ENCODE measurements around a stretch of chr1.

DNA sequence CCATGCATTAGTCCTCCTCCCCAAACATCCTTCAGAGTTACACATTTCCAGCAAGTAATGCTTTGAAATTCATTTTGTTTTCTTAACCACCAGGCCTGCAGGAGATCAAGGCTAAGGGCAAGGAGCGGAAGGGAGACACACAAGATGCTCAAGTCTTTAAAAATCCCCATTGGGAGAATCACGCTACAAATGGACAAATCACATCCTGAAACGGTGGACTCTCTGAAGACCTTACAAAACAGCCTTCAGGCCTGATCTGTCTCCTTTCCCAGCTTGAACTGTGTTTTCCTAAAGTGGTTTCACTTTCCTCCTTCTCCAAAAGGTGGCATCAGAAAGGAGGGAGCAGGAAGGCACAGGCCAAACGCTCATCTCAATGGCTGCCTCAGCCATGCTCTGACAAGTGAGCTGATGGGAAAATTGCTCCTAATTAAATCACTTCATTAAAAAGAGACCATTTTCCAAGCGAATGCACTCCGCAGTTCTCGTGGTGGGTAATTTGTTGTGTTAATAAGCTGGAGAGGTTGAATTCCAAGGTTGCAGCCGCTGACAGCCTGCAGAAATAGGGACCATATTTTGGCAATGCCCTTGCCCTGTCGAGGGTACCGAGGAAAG is 47.7 kb downstream of the UTP25 start:
- RRBS: no CpG with 5 or more reads among the region's 10 CpGs
CAGE:
- cytosol, long polyA plus RNA: no peak
- long polyA plus RNA: no peak
- nucleus, long polyA plus RNA: no peak

DNA sequence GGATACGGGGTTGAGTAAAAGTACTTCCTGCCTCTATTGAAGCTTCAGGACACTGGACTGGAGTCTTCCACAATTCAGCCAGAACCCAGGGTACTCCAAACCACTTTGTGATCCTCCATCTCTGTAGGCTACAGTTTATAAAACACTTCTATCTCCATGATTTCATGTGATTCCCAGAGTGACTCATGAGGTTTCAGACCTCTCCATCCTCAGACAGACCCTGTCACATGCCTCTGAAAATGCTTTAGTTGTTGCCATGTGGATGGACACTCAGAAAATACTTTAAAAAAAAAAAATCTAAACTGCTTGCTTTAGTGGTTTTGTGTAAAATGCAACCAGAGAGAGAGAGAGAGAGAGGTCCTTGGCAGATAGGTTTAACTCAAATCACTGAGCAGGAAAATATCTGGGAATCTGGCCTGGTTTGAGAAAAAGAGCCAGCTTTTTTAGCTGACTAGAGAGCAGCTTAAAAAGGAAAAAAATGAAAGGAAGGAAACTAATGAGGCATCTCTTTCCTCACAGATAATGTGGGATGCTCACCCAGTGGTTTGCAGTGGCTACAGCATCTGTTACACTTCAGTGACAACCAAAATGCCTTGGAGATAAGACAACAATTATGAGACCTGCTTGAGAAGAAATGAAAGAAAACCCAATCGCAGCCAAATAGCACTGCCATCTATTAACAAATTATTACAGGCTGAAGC is 54.6 kb upstream of the SYT14 start:
- RRBS: no CpG with 5 or more reads among the region's 2 CpGs
CAGE:
- cytosol, long polyA plus RNA: no peak
- long polyA plus RNA: no peak
- nucleus, long polyA plus RNA: no peak

DNA sequence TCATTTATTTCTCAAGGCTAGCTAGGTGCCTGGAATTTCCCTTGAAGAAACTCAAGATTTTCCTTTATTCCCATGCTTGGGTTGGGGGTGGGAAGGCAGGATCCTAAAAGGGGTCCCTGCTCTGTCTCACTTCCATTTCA is 42.2 kb upstream of the SYT14 start:
CAGE:
- cytosol, long polyA plus RNA: no peak
- long polyA plus RNA: no peak
- nucleus, long polyA plus RNA: no peak

GRCh38 chr1:210099831-210100516 is 132.6 kb upstream of the SERTAD4 start:
- RRBS: no CpG with 5 or more reads among the region's 4 CpGs
CAGE:
- cytosol, long polyA plus RNA: no peak
- long polyA plus RNA: no peak
- nucleus, long polyA plus RNA: no peak

GRCh38 chr1:210257934-210258513 is 25.4 kb downstream of the SERTAD4 start:
- RRBS: no CpG with 5 or more reads among the region's 7 CpGs
CAGE:
- cytosol, long polyA plus RNA: no peak
- long polyA plus RNA: no peak
- nucleus, long polyA plus RNA: no peak

- RRBS: no CpG with 5 or more reads among the region's 7 CpGs
CAGE:
- cytosol, long polyA plus RNA: no peak
- long polyA plus RNA: no peak
- nucleus, long polyA plus RNA: no peak
Measured at GRCh38 chr1:210262670-210263112, 30.1 kb downstream of the SERTAD4 start.

DNA sequence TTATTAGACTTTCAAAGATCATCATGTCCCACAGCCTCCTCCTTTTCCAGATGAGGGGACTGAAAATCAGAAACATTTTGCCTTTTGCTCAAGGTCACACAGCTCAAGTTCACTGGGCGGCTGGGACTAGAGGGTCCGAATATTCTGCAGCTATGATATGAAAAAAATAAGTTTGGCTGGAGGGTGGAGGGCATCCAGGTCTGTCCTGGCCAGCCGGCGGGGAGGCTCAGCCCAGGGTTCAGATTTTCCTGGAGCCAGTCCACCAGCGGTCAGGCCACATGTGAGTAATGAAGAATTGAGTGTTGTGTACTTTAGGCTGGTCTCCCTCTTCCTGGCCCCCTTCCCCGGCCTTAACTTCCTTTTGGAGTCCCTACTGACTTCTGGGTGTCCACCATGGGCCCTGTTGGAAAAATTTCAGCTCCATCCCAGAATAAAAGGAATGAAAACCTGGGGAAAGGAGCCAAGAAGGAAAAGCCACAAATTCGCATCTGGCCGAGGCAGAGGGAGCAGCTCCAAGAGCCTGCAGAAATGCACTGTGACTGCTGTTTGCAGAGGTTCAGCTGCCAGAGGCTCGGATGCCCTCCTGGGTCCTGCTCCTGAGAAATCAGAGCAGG is 35.6 kb upstream of the HHAT start:
- RRBS: no CpG with 5 or more reads among the region's 9 CpGs
CAGE:
- cytosol, long polyA plus RNA: no peak
- long polyA plus RNA: no peak
- nucleus, long polyA plus RNA: no peak

DNA sequence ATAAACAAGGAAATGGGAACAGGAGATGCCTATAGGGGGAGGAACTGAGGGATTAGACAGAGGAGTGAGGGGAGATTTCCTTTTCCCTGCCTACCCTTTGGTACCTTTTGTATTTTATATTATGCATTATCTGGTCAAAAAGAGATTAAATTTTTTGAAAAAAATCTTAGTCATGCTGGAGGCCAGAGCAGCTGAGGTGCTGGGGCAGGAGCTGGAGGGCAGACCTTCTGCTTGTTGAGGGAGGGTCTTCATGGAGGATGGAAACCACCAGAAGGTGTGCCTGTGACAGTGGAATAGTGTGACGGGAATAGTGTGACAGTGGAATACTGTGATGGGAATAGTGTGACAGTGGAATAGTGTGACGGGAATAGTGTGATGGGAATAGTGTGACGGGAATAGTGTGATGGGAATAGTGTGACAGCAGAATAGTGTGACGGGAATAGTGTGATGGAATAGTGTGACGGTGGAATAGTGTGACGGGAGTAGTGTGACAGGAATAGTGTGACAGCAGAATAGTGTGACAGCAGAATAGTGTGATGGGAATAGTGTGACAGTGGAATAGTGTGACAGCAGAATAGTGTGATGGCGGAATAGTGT is 325.0 kb downstream of the HHAT start:
- RRBS: no CpG with 5 or more reads among the region's 7 CpGs
CAGE:
- cytosol, long polyA plus RNA: no peak
- long polyA plus RNA: no peak
- nucleus, long polyA plus RNA: no peak

DNA sequence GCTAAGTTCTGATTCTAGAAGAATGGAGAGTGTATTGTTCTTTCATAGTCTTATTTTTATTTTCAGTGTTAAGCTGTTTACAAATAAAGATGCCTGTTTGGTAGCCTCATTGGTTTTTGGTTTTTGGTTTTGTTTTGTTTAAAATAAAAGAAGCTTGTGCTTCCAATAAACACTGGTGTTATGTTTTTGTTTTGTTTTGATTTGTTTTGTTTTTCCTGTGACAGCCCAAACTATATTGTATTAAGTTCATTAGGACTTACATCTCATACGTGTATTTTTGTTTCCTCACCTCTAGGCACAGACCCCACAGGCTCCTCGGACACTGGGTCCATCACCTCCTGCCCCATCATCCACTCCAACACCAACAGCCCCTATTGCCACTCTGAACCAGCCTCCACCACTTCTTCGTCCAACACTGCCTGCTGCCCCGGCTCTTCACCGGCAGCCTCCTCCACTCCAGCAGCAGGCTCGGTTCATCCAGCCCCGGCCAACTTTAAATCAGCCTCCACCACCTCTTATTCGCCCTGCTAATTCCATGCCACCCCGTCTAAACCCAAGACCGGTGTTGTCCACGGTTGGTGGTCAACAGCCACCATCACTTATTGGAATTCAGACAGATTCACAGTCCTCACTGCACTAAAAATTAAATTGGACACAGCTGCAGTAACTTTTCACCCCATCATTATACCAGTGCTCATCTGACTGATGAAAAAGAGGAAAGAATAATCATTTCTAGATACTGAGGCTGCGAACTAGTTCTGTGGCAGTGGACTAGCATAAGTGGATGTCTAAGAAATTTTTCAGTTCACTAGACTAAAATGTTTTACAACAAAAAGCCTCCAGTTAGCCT is 13.3 kb upstream of the TRAF5 start:
- RRBS: 96% methylated on average over 5 of the region's 12 CpGs
CAGE:
- cytosol, long polyA plus RNA: no peak
- long polyA plus RNA: no peak
- nucleus, long polyA plus RNA: start-site peak on the minus strand centred at position 37 of the sequence, 247 bp wide, 6 and 6 reads in 2 replicates

GRCh38 chr1:211336195-211336754 is 9.6 kb downstream of the TRAF5 start:
- RRBS: no CpG with 5 or more reads among the region's 4 CpGs
CAGE:
- cytosol, long polyA plus RNA: no peak
- long polyA plus RNA: no peak
- nucleus, long polyA plus RNA: no peak

DNA sequence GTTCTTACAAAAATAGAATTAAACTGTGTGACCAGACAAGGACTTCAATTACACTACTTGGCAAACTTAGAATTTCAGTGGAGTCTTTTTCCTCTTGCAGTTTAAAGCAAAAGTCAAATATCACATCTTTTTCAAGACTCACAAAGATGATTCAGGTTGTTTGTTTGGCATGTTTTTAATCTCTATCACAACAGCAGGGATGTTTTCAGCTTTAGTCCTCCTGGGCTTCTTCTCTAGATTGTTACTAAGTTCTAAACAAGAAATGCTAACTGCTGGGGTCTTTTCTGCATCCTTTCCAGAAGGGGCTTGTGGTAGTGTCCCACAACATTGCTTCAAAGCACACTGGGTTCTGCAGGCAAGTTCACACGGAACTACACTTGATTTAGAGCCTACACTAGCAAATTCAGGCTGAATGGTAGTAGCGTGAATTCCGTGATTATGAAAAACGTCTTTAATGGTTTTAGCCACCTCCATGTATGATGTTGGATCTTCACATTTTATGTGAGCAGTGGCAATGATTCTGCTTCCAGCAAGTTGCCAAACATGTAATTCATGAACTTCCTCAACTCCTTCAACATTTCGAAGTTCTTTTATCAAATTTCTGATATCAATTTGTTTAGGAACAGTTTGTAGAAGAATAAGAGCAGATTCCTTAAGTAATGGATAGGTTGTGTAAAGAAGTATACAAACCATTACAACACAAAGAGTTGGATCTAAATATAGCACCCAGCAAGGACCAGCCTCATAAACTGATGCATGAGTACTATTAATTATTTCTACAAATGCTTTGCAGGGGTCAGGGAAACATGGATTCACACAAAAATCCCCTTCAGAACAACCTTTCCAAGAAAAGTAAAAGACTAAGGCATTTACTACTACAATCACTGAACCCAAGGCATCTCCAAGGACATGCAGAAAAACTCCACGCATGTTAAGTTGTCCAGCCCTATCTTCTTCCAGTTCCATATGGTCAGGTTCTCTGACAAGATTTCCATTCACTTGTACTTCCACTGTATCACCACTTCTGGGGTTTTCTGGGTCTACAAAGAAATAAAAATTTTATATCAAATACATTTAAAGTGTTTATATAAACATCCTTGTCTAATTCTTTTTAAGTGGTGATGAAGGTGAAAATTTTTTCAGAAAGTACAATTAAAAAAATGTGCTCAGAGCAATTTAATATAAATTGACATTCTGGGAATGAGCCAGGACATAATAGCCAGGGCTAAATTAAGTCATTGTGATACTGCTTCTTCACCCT is 3.3 kb downstream of the SLC30A1 start:
- RRBS: no CpG with 5 or more reads among the region's 6 CpGs
CAGE:
- cytosol, long polyA plus RNA: start-site peak on the minus strand centred at position 337 of the sequence, 36 bp wide, 16 and 21 reads in 2 replicates; start-site peak on the minus strand centred at position 462 of the sequence, 25 bp wide, 22 and 35 reads in 2 replicates
- long polyA plus RNA: no peak
- nucleus, long polyA plus RNA: no peak

- RRBS: no CpG with 5 or more reads among the region's 7 CpGs
CAGE:
- cytosol, long polyA plus RNA: no peak
- long polyA plus RNA: no peak
- nucleus, long polyA plus RNA: no peak
Measured at GRCh38 chr1:211606458-211606805, 27.5 kb upstream of the SLC30A1 start.

DNA sequence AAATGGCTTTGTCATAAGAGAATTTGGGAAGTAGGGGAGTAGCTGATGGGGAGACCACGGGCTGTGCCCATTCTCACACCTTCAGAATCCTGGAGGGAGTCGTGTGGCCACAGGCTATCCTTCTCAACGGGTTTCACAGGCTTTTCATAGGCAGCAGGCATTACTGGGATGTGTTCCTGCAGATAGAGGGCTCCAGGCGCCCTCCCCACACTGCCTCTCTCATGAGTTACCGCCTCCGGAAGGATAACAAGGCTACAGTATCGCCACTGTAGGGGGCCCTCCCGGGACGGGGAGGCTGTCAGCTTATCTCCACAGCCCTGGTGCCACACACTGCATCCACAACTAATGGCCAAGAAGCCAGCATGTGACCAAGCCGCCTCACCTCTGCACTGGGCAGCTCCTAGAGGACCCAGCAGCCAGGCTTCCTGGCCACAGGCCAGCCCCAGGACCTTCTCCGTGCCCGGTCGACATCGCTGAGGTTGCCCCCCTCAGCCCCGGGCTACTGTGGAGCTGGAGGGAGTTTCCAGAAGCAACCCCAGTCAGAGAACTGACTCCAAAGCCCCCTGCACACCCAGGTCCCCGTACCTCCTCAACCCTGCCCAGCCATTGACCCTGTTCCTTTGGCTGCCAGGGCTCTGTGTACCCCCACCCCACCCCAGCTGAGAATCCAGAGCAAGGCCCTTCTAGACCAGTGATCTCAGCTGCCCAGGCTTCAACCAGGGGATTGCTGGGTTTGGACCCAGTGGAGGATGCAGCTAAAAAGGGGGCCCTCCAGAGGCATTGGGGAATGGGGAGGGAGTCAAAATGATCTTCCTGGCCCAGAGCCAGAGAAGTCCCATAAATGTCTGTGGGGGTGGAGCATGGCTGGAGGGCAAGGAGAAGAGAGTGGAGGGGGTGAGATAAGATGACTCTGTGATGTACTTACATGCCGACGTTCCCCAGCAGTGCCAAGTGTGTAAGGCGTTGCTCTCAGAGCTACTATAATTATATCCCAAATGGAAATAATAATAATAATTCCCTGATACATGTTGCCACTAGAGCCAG is 45.0 kb downstream of the NEK2 start:
- RRBS: no CpG with 5 or more reads among the region's 19 CpGs
CAGE:
- cytosol, long polyA plus RNA: no peak
- long polyA plus RNA: no peak
- nucleus, long polyA plus RNA: no peak

DNA sequence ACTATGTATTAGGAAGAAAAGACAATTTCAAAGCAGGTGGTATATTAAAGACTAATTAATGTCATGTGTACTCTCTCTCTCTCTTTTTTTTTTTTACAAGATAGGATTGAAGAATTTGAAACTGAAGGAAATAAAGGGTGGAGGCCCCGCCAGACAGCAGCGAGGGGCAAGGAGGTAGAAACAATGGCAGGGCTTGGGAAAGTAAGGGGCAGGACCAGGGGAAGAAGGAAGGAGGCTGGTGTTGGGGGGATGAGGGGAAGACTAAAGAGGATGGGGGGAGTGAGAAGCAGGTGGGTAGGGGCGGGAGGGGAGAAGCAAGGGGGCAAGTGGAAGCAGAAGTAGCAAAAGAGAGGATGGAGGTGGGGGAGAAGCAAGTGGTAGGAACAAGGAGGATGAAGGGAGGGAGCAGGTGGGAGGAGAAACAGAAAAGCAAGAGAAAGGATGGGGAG is 29.5 kb upstream of the LPGAT1 start:
- RRBS: no CpG with 5 or more reads among the region's 3 CpGs
CAGE:
- cytosol, long polyA plus RNA: no peak
- long polyA plus RNA: no peak
- nucleus, long polyA plus RNA: no peak

- RRBS: no CpG with 5 or more reads among the region's 19 CpGs
CAGE:
- cytosol, long polyA plus RNA: no peak
- long polyA plus RNA: no peak
- nucleus, long polyA plus RNA: no peak
Measured at GRCh38 chr1:212190105-212190555, 95.1 kb upstream of the PPP2R5A start.

DNA sequence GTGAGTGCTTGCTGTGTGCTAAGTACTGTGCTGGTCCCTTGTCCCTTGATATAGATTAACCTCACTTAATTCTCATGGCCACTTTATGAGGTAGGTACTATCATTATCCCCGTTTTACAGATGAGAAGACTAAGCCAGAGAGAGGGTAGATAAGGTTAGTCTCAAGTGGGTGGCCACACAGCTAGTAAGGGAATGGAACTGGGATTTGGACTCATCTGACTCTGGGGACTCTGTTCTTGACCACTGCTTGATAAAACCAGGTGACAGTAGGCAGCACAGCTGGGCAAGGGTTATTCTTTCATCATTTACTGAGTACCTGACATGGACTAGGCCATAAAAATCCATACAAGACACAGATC is 37.3 kb upstream of the PPP2R5A start:
- RRBS: no CpG with 5 or more reads among the region's 1 CpG
CAGE:
- cytosol, long polyA plus RNA: no peak
- long polyA plus RNA: no peak
- nucleus, long polyA plus RNA: no peak

- RRBS: no CpG with 5 or more reads among the region's 6 CpGs
CAGE:
- cytosol, long polyA plus RNA: no peak
- long polyA plus RNA: no peak
- nucleus, long polyA plus RNA: no peak
Measured at GRCh38 chr1:212286857-212287260, 1.6 kb downstream of the PPP2R5A start.

- RRBS: no CpG with 5 or more reads among the region's 4 CpGs
CAGE:
- cytosol, long polyA plus RNA: no peak
- long polyA plus RNA: no peak
- nucleus, long polyA plus RNA: no peak
Measured at GRCh38 chr1:212328214-212328725, 43.1 kb downstream of the PPP2R5A start.

DNA sequence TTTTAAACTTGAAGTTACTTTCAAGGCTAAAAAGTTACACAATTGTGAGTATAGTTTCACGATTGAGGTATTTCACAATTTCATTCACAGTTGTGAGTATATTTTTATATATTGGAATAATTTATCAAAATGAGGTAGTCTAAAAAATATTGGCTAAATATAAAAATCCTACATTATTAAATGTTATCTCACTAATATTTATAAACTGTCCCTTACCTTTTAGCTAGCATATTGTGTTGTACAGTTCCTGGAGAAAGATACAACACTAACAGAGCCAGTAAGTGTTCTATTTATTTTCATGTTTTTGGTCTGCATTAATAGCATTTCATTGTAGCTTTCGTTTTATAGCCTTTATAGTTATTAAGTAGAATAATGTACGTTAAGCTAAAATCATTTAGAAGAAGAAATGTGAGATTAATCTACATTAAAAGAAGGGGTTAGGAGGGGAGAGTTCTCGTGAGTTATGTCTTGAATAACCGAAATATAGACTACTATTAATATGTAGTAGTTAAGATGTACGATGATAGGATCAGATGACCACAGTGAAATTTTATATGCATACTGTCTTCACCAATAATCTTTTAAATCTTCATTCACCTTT is 63.9 kb downstream of the PPP2R5A start:
- RRBS: no CpG with 5 or more reads among the region's 6 CpGs
CAGE:
- cytosol, long polyA plus RNA: no peak
- long polyA plus RNA: no peak
- nucleus, long polyA plus RNA: no peak

GRCh38 chr1:212359748-212360521 is 54.8 kb downstream of the PACC1 start:
- RRBS: no CpG with 5 or more reads among the region's 4 CpGs
CAGE:
- cytosol, long polyA plus RNA: no peak
- long polyA plus RNA: no peak
- nucleus, long polyA plus RNA: no peak

Data from IMR-90 (cell line).